Ileum (tissue), 1 donor: Measurements from ENCODE around the gene UGGT1.

- PRO-cap = bidirectional peak, plus-strand start at chr2:128091232, minus-strand start at chr2:128091054
These were observed at the start of gene UGGT1 for GRCh38 chr2:128090951-128091463. Gene UGGT1, plus strand, starts transcription at chr2:128091200.

- PRO-cap = no peak
These were observed 86.1 kb downstream of the HS6ST1 start for GRCh38 chr2:128232515-128232930.

GRCh38 chr2:128292368-128292918 is 26.2 kb downstream of the HS6ST1 start:
- PRO-cap = no peak

GRCh38 chr2:128299861-128300154 is 18.9 kb downstream of the HS6ST1 start:
- PRO-cap = no peak

GRCh38 chr2:128314095-128314571 is 4.5 kb downstream of the HS6ST1 start:
- PRO-cap = no peak

GRCh38 chr2:128318264-128318693 is 389 bp downstream of the HS6ST1 start:
- PRO-cap = no peak

GRCh38 chr2:128536996-128537679 is 218.5 kb upstream of the HS6ST1 start:
- PRO-cap = no peak

DNA sequence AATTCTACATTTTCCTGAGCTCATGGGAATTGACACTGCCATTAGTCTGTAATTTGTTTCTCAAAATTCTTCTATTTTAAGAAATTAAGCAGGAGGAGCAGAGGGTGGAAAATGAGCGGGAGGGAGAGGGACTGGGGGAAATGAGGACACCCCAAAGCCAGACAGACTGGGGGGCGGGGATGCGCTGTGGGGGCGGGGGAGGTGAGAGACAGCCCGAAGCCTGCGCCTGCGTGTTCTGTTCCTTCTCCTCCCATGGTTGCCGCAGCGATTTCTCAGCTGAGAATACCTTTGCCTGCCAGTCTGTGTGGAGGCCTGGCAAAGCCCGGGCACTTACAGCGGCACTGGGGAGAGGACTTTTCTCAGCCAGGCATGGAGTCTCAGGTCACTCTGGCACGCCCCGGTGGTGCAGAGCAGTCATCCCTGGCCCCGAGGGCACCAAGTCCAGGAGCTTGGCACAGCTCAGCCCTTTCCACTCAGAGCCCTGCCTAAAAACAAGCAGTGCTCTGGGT is 289.2 kb upstream of the HS6ST1 start:
- PRO-cap = no peak

DNA sequence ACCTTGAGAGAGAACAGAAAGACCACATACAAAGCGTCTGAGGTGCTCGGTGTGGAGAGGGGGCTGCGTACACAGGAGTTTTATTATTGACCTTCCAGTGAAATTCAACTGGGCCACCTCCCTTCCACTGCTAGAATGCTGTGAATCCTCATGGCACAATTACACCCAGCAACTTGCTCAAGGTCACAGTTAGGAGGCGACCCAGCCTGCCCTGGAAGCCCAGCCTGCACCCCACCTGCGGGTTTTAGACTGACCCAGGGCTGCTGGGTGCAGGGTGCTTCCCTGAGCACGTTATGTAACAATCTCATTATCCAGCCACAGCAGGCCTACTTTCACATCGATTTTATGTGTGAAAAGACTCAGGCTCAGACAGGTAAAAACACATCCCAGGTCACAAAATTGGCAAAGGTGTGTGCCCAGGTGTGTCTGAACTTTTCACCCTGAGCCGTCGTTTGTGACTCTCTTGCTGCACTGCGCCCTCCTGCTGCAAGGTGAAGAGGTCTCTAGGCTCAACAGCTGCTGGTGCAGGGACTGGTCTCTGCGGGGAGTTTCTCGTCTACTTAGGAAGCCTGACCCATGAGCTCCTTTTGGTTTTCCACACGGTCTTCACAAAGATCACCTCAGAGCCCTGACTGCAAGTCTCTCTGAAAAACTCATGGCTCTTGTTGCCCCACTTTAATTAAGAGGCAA is 668.2 kb upstream of the HS6ST1 start:
- PRO-cap = unidirectional peak, minus-strand start at position 128 of the sequence

DNA sequence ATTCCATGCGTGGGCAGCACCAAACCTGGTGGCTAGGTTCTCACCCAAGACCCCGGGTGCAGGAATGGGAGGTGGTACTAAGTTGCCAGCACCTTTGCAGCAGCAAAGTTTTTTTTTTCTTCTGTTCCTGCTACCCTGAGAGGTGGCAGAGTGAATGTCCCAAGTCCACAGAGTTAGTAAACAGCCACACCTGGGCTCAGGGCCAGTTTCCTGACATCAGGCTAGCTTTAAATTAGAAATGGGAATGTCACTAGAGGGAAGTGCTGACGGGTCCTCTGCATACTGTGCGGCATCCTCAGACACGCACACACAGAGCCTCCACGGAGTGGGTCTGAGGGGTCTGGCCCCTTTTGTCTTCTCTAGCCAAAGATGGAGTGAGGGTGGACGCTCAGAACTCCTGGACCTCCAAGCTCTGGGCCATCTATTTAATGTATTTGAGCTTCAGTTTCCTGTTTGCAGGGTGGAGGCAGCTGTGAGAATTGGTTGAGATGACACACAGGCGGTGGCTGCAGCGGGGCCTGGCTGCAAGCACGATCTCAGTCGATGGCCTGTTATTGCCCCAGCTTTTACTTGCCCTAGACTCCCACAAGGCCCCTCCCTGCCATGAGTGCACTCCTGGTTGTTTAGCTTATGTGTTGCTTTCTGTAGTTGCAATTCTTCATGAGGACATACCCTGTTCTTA is 751.3 kb upstream of the HS6ST1 start:
- PRO-cap = no peak

GRCh38 chr2:129827222-129828143 is 152.0 kb upstream of the RAB6C start:
- PRO-cap = no peak

- PRO-cap = bidirectional peak, plus-strand start at chr2:129980526, minus-strand start at chr2:129980338
These were observed 818 bp downstream of the RAB6C start for GRCh38 chr2:129980197-129980771.

GRCh38 chr2:130332315-130332856 is 9.6 kb downstream of the CCDC115 start:
- PRO-cap = no peak

- PRO-cap = bidirectional peak, plus-strand start at chr2:130372267, minus-strand start at chr2:130372143
These were observed 16.0 kb downstream of the PTPN18 start for GRCh38 chr2:130371803-130372314.

DNA sequence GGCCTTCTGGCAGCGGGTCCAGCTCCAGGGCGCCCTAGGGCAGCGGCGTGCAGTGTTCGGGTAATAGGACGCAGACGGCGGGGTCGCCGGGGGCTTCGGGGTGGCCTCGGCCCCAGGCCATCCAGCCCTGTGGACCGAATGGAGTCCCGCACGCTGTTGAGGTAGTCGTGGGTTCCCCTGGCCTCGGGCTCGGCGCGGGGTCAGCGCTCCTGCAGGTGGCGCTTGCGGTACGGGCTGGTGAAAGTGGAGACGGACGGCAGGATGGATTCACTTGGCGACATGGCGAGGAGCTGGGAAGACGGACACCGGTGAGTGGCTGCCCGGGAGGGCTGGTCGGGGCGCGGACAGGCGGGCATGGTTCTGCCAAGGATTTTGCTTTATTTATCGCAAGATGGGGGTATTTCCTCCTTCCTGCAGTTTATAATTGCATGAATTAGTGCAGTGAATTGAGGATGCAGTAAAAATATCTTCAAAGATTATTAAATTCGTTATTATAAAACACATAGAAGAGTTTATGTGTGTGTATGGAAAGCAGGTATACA is 35.3 kb upstream of the GPR148 start:
- PRO-cap = no peak

GRCh38 chr2:130785521-130786201 is 30.3 kb downstream of the AMER3 start:
- PRO-cap = no peak

GRCh38 chr2:130797924-130798391 is 38.8 kb upstream of the ARHGEF4 start:
- PRO-cap = unidirectional peak, minus-strand start at chr2:130798051

GRCh38 chr2:130819459-130820203 is 17.1 kb upstream of the ARHGEF4 start:
- PRO-cap = no peak

DNA sequence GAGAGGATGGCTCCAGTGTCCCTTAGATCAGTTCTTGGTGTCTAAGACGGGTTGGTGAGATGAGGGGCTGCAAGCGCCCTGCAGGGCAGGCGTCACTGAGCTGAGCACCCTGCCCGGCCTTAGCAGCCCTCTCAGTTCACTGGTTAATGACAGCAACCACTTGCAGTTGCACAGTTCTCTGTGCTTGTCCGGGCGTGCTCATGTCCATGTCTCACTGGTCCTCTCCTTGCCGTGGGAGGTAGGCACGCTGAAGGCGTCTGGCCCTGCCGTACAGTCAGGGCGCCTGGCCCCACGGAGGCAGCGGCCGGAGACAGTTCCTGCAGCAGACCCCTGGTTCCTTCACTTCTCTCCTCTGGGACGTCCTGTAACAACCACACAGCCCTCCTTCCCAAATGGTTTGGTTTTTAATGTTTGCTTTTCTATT is 75.3 kb downstream of the ARHGEF4 start:
- PRO-cap = no peak

- PRO-cap = no peak
These were observed 85.7 kb downstream of the ARHGEF4 start for GRCh38 chr2:130922421-130922766.